Hematopoietic multipotent progenitor cell (in vitro differentiated cells): Measurements from ENCODE around the gene TLCD3A.

GRCh38 chr17:179728-180465, 1.6 kb downstream of the DOC2B start:
- CAGE, long polyA plus RNA = no peak

DNA sequence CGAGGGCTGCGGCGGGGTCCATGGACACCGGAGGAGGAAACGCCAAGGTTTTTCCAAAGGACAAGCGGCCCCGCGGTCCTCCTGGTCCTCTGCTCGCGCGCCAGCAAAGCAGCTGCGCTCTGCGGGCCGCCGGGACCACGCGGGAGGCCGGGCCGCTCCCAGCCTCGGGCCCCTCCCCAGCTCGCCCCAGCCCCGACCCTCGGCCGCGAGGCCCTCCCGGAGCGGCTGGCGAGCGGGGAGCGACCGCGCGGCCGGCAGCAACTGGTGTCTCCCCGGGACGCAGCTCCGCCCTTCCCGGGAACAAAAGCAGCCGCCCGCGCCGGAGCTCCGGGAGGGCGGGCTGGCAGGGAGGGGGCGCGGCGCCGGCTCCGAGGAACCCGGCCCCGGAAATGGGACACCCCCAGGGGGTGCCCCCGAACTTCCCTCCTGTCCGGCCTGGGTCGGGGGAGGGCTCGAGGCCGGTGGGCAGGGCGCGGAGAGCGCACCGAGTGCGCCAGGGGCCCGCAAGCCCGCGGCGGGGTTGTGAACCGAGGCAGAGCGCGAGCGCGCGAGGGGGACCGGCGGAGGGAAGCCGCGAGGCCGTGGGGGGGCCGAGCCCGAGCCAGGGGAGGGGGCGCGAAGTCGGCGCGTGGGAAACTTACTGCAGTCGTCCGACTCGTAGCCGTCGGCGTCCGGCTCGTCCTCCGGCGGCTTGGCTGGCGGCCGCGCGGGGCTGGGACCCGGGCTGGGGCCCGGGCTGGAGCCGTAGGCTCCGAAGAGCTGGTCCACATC, 799 bp downstream of the DOC2B start:
- CAGE, long polyA plus RNA = no peak

DNA sequence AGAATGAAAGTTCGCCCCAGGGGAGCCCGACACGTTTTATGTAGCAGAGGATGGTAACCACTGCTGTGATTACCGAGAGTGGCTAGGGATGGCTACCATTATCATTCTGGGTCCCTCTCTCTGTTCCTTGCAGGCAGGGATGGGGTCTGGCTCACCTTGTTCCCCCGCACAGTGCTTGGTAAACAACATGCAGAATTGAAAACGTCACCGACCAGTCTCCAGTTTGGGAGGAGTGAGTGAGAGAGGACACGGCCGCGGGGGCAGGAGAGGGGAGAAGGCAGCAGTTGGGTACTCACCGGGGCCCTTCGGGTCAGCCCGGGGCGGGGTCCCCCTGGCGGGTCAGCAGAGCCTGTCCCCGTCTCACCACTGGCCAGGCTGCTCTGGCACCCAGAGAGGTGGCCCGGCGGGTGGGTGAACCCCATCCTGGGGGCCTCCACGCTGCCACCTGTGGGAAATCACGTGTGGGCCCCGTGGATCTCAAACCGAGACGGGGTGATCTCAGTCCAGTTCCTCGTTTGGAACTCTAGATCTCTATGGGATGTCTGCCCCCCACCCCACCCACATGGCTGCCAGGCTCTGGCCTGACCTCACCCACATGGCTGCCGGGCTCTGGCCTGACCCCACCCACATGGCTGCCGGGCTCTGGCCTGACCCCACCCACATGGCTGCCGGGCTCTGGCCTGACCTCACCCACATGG, 34.1 kb upstream of the DOC2B start:
- CAGE, long polyA plus RNA = no peak

DNA sequence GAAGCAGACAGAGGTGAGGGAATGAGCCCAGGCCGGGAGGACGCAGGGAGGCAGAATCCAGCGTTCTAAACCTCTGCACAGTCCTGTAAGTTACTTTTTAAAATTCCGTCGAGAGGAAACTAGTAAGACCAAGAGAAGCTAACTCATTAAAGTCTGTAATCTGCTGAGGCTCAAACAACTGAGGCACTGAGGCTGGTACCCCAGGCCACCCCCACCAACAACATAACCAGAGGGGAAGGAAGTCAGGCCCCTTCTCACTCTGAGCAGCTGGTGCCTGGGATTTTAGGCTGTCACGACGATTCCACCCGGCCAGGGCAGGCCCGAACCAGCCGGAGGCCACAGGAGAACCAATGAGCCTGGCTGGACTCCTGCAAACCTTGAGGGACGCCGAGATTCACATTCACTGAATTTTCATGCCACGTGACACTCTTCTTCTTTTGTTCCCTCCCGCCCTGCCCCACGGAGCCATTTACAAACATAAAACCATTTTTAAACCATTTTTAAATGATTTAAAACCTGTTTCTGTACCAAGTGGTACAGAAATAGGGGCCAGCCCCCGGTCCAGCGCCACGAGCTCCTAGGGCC, 48.2 kb downstream of the RPH3AL start:
- CAGE, long polyA plus RNA = no peak

DNA sequence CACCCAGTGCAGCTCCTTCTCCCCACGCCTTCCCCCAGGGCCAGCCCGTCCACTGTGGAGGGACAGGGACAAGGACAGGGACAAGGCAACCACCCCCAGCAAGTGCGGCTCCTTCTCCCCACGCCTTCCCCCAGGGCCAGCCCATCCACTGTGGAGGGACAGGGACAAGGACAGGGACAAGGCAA, 18.1 kb downstream of the RPH3AL start:
- CAGE, long polyA plus RNA = no peak

GRCh38 chr17:339536-340036, 13.0 kb downstream of the RPH3AL start:
- CAGE, long polyA plus RNA = no peak

- CAGE, long polyA plus RNA = no peak
Measured at GRCh38 chr17:348597-349750, 3.6 kb downstream of the RPH3AL start.

GRCh38 chr17:393505-394159, 16.5 kb upstream of the C17orf97 start:
- CAGE, long polyA plus RNA = no peak

- CAGE, long polyA plus RNA = no peak
Measured at GRCh38 chr17:511818-512370, 101.8 kb downstream of the C17orf97 start.

DNA sequence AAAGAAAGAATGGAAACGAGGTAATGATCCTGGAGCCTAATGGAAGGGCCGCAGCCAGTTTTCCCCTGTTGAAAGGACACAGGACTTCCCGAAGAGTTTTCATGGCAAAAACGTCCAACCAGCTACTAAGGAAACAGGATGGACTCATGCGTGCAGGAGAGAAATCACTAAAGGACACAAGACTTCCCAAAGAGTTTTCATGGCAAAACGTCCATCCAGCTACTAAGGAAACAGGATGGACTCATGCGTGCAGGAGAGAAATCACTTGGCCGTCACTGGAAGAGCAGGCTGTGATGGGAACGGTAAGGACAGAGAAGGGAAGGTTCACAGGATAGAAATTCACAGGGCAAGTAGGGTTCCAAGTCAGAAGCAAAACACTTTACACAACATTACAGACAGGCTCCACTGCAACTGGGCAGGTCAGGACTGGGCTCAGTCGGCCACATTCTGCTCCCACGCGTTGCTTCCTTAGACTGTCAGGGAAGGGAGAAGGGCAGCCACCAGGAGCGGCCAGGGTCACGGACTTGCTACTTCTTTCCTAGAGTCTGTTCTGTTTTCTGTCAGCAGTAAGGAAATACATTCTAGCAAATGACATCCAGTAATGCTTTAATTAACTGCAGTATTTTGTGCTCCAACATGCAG, 102.6 kb downstream of the C17orf97 start:
- CAGE, long polyA plus RNA = no peak

DNA sequence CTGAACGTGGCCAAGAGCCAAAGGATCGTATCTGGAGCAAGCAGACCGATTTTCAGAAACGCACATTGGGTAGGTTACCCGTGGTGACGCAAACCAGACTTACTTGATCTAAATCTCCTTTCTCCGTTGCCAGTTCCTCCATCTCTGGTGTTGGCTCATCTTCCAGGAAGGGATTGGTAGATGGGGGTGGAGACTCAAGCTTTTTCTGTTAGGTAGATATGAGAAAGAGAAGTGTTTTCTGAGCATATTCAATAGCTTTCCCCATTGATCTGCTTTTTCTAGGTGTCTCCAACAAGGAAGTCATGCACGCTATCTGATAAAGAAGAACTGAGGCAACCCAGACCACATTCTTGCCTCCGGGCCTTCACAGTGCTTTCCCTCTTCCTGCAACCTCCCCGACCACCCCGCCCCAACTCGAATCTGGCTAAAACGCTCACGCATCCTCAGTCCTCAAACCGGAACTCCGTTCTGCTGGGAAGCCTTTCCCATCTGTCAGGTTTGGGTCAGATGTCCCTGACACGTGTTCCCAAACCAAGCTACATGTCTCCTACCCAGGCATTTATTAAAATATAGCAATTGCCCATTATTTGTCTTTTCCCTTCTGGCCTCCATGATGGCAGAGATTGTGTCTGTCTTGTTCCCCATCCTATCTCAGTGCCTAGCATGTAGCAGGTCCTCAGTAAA, 112.8 kb downstream of the VPS53 start:
- CAGE, long polyA plus RNA = no peak

DNA sequence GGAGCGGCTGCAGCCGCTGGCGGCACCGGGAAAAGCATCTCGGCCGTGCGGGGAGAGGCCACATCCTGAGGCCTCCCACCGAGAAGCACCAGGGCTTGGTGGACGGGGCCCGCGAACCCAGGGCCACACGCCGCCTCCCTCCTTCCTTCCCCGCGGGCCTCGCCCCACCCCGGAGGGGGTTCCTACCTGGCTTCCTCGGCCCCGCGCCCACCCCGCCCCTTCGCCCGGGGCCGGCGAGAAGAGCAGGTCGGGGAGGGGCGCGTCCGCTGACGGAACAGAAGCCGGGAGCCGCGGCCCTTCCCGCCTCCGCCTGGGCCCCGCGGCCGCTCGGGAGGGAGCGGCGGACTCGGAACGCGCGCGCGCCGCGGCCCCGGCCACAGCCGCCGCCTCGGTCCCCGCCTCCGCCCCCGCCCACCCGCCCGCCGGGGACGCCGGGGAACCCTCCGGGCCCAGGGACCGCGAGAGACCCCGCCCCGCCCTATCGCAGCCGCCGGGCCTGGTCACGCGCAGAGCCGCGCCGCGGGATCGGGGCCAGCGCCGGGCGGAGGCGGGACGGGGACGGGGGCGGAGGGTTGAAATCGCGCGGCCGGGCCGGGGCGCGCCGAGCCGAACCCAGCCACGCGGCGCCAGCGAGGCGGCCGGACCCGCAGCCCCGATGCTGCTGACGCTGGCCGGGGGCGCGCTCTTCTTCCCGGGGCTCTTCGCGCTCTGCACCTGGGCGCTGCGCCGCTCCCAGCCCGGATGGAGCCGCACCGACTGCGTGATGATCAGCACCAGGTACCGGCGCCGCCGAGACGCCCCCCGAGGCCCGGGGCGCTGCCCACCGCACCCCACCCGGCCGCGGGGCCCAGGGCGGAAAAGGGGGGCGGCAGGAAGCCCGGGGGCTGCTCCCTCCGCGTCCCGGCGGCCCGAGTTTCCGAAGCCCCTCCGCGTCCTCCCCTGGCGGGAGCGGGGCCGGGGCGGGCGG, at the start of gene TLCD3A:
TLCD3A (plus strand) TSS at position 604 of the 967 bp plus-strand sequence.
- CAGE, long polyA plus RNA = no peak

GRCh38 chr17:740057-740867, 7.9 kb downstream of the TLCD3A start:
- CAGE, long polyA plus RNA = no peak

DNA sequence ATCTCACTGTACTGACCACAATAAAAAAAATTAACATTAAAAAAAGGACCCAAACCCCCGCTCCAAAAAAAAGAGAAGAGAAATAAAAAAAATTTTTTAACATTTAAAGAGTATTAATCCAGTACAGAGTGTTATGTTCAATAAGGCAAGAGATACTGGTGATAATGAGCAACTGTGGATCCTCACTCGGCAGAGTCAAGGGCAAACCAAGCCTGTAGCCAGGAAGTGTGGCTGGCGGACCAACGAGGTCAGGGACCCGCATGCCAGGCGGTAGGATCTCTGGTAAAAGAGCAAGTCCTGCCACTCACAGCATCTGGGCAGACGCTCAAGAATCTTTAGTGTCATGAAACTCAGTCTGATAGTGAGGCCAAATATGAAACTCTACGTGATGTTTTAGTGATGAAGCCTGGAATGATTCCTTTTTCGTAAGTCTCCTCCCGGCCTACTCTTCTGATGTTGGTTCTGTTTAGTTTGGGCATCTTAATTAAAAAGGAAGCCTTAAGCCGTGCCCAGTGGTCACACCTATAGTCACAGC, 8.3 kb upstream of the GEMIN4 start:
- CAGE, long polyA plus RNA = no peak

- CAGE, long polyA plus RNA = no peak
Measured at GRCh38 chr17:789843-790672, 7.9 kb downstream of the MRM3 start.

DNA sequence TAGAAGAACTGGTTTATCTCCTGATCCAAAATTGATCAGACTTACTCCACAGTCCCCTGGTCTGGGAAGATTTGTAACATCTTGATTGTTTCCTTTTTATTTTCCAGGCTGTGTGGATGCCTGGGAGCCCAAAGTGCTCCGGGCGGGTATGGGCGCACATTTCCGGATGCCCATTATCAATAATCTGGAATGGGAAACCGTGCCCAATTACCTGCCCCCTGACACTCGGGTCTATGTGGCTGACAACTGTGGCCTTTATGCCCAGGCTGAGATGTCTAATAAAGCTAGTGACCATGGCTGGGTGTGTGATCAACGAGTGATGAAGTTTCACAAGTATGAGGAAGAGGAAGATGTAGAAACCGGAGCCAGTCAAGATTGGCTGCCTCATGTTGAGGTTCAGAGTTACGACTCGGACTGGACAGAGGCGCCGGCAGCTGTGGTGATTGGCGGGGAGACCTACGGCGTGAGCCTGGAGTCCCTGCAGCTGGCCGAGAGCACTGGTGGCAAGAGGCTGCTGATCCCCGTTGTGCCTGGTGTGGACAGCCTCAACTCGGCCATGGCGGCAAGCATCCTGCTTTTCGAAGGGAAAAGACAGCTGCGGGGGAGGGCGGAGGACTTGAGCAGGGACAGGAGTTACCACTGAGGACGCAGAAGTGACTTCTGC, 9.4 kb downstream of the MRM3 start:
- CAGE, long polyA plus RNA = no peak

DNA sequence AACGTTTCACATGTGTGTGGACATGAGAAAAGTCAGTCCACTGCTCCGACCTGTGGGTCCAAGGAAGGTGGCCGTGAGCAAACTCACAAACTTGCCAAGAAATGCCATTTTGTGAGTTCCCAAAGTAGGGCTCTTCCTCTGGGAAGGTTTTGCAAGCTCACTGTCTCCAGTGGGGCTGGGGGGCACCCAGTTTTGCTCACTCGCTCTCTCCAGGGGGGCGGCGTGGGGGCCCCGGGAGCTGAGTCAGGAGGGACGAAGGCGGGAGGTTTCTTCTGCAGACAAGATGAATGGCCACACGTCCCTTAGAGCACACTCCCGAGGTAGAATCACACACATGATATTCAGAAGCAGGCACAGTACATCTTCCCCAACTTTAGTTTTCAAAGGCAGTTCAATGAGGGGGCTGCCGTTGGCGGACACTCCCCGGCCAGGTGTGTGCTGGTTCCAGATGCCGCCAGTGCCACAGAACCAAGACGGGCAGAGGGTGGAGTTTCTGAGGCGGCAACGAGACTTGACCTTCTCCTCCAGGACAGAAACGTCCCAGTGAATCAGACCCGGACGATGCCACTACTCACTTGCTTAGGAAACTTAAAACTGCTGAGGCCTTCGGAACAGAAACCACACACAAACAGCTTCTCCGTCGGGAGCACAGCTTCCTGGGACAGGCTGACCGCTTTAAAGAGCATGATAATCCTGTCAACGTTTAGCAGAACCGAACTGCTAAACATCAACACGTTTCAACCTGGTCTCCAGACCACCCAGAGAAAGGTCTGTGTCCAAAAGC, 68.5 kb downstream of the MRM3 start:
- CAGE, long polyA plus RNA = no peak

GRCh38 chr17:927335-928196, 52.0 kb downstream of the NXN start:
- CAGE, long polyA plus RNA = no peak

DNA sequence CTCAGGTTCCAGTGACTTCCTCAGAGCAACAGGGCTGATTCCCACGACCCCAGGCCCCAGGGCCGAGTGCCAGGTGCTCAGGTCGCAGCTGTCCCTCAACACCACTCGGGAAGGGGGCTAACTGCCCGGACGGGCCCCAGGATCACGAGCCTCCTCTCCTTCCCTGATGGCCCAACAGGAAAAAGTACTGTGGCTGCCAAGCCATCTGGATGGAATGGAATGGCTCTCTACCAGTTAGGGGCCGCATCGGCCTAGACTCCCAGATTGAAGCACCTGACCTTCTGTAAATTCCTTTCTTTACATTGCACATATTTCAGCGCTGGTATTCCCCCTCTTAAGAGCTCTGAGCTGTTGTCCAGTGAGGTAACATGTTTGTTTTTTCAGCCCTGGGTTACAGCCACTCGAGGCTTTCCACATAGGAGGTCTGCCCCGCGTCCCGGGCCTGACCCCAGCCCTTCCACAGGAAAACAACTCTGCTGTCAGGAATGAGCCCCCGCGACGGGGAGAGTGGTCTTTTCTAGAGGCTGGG, 24.9 kb downstream of the NXN start:
- CAGE, long polyA plus RNA = no peak

DNA sequence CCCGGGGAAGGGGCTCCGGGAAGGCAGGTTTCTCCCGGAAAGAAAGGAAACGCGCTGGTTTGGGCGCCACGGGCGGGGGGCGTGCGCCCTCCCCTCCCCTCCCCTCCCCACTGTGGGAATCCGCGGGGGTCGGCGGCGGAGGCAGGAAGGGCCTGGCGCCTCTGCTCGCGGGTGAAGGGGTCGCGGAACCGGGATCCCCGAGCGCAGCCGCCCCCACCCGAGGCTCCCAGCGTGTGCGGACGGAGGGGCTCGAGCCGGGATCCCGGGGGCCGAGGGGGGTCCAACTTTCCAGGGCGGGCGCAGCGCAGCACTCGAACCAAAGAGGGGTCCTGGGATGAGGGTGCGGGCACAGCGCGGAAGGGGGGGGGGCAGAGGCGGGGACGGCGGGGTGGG, 830 bp downstream of the NXN start:
- CAGE, long polyA plus RNA = no peak